Measurements from ENCODE around the gene NFE2L2.

DNA sequence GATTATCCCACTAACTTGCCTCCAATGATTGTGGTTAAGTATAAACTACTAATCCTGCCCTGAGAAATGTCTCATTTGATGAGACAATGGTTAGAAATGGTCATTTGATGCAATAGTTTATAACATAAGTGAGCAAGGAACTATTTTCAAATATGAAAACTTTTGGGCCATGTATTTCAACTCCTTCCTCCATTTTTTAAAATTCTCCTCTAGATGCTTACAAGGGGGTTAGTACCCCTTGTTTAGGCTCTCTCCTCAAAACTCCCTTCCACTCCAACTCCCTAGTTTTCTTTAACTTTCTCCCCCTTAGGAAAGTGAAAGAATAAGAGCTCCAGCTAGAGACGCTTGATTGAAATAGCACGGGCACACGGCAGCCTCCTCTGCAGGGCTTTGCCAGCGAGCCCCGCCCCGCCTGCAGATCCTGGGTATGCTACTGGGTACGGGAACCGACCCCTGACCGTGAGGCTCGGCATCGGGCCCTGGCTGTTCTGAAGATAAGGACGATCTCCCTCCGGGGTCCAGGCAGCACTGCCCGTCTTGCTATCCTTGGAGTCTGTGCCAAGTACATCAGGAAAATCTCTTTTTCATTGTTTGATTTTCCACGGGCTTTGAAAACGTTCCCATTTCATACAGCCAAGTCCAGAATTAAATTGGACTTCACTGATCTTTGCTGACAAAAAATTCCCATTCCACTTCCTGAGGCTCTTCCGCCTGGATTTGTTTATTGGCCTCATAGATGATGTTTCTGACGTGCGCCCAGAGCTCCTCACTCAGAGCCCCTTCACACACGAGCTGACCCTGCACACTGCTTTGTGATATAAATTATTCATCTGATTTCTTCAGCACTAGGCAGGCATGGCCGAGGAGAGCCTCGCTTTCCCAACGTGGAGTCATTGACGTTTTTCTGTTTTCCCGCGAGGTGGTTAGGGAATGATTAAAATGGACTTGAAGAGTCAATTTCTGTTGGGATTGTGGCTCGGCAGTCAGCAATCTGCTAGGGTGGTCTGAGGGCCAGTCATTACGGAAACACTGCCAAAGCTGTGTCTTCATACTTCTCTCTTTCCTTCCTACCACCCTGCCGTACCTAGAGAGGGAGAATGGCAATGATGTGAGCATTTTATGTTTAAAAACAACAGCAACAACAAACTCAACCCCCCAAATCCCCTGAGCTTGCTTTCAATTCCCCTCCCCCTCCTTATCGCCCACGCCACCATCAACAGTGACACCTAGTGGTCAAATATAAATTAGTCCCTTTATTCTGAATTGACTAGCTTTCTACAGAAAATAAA lies 284.6 kb downstream of the MTX2 start:
- PRO-cap: no peak

DNA sequence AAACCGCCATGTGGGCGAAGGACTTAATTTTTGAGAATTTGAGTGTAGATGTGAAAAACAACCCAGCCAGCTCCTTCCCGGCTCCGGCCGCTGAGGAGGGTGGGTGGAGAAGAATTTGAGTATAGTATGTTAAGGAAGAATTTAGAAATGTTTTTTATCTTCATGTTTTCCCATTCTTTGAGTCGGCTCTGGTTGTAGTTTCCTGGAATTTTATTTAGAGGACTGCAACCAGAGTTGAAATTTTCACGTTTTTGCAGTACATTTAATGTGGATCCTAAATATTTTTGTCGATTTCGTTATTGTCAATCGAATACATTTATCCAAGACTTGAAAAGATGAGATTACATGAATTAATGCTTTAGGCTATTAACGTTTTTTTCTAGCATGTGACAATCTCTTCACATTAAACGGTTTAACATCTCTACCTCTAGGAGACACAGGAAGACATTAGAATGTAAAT lies 1.0 kb downstream of the HNRNPA3 start:
- PRO-cap: no peak

DNA sequence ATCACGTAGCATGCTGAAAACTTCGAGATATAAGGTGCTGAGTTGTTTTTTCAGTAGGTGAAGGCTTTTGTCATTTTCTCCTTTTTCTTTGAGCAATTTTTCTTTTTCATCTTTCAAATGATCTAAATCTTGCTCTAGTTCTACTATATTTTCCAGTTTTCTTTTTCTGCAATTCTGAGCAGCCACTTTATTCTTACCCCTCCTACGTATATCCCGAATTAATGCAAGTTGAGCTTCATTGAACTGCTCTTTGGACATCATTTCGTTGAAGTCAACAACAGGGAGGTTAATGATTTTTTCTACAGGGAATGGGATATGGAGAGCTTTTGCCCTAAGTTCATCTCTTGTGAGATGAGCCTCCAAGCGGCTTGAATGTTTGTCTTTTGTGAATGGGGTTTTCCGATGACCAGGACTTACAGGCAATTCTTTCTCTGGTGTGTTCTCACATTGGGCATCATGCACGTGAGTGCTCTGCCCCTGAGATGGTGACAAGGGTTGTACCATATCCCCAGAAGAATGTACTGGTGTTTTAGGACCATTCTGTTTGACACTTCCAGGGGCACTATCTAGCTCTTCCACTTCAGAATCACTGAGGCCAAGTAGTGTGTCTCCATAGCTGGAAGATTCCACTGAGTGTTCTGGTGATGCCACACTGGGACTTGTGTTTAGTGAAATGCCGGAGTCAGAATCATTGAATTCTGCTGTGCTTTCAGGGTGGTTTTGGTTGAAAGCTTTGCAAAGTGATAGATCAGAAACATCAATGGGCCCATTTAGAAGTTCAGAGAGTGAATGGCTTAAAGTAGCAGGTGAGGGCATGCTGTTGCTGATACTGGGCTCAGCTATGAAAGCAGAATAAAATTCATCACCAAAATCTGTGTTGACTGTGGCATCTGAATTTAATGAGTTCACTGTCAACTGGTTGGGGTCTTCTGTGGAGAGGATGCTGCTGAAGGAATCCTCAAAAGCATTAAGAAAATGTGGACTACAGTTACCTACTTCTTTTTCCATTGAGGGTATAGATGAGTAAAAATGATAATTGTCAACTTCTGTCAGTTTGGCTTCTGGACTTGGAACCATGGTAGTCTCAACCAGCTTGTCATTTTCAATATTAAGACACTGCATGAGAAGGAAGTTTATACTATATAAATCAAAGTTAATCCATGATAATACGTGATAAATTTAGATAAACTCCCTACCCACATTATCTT lies 18.7 kb downstream of the HNRNPA3 start:
- PRO-cap: no peak

DNA sequence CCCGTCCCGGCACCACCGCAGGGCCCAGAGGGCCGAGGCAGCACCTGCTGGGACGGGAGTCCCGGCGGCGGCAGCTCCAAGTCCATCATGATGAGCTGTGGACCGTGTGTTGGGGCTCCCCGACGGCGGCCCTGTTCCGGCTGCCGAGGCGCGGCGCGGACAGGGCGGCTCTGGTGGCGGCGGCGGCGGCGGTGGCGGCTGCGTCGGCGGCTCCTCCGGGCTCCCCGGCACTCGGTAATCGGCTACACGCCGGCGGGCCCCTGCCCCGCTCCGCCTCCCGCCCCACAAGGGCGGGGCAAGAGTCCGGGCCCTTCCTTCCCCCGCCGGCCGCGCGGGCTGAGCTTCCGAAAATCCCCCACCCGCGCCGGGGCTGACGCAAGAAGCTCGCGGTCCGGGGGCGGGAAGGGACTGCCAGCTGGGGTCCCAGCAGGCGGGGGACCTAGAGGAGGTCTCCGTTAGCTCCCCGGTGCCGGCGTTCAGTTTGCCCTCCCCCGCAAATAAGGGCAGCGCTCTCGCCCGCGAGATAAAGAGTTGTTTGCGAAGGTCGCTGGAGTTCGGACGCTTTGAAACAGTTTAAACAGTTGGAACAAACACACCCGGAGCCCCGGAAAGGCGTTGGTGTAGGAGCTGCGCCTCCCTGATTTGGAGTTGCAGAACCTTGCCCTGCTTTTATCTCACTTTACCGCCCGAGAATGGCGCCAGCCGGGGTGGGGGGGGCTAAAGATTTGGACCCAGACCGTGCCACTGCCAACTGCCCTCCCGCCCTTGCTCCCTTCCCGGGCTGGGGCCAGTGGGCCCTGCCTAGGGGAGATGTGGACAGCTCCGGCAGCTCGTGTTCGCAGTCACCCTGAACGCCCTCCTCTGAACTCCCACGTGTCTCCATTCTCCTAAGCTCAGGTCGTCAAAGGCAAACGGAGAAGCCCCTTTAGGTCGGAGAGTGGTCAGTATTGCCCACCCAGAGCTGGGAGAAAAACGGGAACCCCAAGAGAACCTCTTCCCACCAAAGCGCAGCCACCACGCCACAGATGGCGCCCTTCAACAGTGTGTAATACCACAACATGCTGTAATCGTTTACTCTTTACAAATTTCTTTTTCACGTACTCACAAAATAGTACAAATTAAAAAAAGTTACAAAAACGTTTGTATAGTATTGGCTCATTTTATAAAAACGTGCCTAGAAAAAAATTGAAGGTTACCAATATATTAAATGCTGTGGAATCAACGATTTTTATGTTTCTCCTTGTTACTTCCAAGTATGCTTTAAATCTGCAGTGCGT lies at the start of gene NFE2L2:
NFE2L2 (minus strand) TSS at position 240 of the 1,277 bp plus-strand sequence.
- PRO-cap: bidirectional peak, plus-strand start at position 378 of the sequence, minus-strand start at position 233 of the sequence; bidirectional peak, plus-strand start at position 526 of the sequence, minus-strand start at position 565 of the sequence

DNA sequence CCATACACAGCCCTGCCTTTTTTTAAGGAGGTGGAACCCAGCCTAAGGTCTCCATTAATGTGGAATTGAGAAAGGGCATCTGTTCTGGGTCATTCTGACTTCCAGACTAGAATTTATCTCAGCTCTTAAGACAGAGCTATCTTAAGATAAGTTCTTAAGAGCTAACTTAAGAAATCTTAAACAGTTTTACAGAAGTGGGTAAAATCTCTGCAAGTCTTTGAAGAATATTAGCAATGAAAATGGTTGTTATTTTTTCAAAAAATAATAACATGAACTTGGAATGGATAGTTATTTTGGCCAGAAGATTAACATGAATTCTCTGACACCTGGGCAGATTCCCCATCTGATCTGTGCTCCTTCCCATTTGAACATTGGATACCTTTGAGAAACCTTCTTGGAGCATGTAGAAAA lies 42.2 kb upstream of the NFE2L2 start:
- PRO-cap: no peak

DNA sequence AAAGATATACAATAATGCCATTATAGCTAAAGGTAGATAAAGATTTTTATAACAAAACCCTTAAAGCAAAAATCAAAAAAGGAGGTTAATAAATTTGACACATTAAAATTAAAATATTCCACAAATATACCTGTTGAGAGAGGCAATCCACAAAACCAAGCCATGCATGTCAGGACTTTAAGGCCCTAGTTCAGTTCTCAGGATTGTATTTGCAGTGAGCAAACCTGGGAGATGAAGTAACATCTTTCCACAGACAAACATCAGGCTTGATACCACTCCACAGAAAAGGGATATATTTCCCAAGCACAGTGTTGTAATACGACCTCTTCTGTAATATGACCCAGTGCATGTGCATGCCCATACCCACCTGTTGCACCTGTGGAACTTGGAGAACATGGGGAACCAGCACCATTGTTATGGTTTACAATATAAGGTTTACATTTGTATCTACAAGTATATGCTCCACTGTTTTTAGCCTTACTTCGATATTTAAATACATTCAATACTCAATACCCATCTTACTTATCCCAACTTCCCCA lies 184.0 kb downstream of the PDE11A start:
- PRO-cap: no peak

GRCh38 chr2:178490374-178490983 lies 10.2 kb downstream of the PLEKHA3 start:
- PRO-cap: no peak

DNA sequence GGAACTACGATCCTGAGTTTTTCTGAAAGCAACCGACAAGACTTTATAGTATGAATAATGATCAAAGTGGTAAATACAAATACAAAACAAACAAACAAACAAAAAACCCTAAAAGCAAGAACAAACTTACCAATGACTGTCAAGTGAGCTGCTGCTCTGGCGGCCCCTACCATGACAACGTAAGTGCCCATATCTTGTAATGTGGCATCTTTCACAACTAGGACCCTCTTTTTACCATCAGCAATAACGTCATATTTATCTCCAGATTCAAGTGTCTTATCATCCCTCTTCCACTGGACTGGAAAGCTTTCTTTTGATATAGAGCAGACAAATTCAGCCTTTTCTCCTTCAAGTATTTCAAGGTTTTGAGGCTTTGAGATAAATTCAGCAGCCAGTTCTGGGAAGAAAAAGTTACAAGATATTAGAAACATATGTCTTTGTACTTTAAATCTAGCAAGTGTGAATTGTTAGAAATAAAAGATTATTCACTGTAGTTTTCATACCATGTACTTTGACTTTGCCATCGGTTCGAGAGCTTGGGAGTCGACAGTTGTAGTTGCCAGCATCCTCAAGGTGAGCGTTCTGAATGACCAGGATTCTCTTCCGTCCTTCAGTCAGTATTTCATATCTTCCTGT lies 140.8 kb downstream of the PLEKHA3 start:
- PRO-cap: no peak

GRCh38 chr2:178727579-178727944 lies 79.7 kb downstream of the TTN start:
- PRO-cap: no peak

GRCh38 chr2:178775506-178776768 lies 31.3 kb downstream of the TTN start:
- PRO-cap: no peak

GRCh38 chr2:179272221-179273198 lies 7.9 kb upstream of the SESTD1 start:
- PRO-cap: no peak

DNA sequence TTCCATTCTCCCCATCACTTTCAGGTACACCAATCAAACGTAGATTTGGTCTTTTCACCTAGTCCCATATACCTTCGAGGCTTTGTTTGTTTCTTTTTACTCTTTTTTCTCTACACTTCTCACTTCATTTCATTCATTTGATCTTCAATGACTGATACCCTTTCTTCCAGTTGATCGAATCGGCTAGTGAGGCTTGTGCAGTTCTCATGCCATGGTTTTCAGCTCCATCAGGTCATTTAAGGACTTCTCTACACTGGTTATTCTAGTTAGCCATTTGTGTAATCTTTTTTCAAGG lies 104.9 kb downstream of the ZNF385B start:
- PRO-cap: no peak

- PRO-cap: no peak
These were observed 118.6 kb upstream of the CWC22 start for GRCh38 chr2:180125704-180126012.

- PRO-cap: no peak
These were observed 34.3 kb downstream of the UBE2E3 start for GRCh38 chr2:181014712-181015187.

DNA sequence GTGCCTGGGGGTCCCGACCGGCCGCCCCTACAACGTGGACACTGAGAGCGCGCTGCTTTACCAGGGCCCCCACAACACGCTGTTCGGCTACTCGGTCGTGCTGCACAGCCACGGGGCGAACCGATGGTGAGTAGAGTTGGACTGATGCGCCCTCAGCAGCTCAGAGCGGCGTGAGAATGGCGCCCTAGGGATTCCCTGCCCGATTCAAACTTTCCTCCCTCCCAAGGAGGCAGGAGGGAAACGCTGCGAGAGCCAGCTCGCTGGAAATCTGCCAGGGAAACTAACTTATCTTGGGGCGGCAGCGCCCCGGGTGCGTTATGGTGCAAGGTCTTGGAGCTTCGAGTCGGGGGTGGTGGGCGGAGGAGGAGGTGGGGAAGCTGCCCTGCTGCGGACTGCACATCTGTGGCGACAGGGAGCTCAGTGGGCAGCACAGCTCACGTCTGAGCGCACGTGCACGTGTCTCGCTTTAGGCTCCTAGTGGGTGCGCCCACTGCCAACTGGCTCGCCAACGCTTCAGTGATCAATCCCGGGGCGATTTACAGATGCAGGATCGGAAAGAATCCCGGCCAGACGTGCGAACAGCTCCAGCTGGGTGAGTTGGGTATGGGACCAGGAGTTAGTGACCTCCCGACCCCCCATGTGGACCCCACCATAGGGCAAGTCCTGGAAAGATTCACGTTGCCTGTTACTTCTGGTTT lies 689 bp downstream of the ITGA4 start:
- PRO-cap: unidirectional peak, minus-strand start at position 351 of the sequence; unidirectional peak, minus-strand start at position 410 of the sequence; unidirectional peak, minus-strand start at position 442 of the sequence

GRCh38 chr2:181459544-181459819 lies 2.3 kb downstream of the ITGA4 start:
- PRO-cap: no peak

DNA sequence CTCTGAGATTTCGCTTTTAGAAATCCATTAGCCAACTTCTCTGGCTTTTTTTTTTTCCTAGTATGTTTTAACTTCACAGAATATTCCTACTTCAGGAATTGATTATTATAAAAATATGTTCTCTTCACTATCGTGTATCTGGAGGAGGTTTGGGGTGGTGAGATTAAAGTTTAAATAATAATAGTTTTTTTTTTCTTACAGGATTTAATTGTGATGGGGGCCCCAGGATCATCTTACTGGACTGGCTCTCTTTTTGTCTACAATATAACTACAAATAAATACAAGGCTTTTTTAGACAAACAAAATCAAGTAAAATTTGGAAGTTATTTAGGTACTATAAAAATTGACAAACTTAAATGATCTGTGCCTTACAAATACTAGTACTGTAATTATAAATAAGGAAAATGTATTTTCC lies 22.8 kb downstream of the ITGA4 start:
- PRO-cap: no peak

- PRO-cap: no peak
These were observed 87.6 kb upstream of the ITPRID2 start for GRCh38 chr2:181803883-181804464.

DNA sequence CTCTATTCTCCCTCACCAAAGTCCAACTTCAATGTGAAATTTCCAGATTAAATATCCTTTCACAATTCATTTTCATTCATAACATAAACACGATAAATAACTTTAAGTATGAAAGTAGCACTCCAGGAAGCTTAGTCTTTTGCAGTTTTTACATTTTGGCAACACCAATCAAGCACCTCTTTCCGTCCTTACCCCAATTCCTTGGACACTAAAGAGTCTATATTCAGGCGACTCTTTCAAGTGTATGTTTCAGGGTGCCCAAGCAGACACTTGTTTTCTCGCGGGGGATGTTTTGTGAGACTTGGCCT lies 354 bp upstream of the ITPRID2 start:
- PRO-cap: no peak

- PRO-cap: no peak
These were observed 8.9 kb downstream of the ITPRID2 start for GRCh38 chr2:181900076-181901157.

Measured in duodenum (tissue), 1 donor.